Measurements from ENCODE around the gene TNFRSF14.

- PRO-cap, result no peak
Observed at GRCh38 chr1:2247009-2247333, 18.9 kb downstream of the SKI start.

GRCh38 chr1:2267259-2267823 is 39.2 kb downstream of the SKI start:
- PRO-cap, result no peak

DNA sequence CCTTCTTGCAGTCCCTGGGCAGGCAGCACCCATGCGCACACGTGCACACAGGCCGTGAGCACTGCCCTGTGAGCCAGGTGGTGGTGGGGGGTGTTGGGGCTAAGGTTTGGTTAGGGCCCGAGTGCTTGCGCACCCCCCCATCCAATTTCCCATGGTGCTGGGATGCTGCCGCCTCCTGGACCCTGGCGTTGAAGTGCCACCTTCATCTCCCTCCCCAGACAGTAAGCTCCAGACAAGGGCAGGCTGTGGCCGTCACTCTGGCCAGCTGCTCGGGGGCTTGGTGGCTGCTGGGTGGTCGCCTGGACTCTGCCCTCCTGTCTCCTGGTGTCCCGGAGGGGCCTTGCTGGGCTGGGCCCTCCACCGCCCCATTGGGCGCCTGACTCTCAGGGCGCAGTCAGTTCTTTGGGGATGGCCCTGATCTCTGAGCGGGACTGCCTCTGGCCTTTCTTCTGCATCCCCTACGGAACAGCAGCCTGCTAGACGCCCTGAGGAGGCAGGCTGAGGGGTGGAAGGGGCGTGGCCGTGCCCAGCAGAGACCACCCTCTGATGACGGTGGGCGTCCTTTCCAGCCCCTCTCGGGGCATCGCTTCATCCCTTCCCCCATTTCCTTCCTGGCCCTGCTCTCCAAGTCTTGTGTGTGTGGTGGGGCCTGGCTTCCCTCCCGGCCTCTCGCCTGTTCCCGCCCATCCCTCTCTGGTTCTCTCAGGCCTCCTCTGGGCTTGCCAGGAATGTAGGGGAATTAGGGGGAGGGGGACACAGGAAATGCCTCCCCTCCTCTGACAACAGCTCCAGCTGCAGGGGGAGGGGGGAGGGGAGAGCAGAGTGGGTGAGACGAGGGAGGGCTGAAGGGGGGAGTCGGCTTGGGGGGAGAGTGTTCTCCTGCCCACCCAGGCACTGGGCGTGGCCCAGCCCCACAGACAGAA is 50.9 kb downstream of the SKI start:
- PRO-cap, result unidirectional peak, minus-strand start at position 451 of the sequence

DNA sequence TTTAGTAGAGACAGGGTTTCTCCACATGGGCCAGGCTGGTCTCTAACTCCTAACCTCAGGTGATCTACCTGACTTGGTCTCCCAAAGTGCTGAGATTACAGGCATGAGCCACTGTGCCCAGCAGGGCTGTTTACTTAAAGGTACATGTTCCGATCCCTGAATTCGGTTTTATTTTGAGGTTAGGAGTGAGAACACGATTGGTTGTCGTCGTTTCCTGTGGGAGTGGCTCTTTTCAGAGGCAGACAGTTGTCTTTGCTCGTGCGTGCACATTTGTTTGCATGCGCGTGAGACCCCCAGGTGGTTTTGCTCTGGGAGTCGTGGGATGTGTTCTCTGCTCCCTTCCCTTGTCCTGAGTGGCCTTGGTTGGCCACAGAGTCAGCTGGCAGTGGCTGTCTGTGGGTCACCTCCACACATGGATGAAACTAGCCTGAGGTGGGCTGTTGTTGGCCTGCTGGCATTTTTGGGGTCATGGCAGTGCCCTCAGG is 60.2 kb downstream of the SKI start:
- PRO-cap, result no peak

DNA sequence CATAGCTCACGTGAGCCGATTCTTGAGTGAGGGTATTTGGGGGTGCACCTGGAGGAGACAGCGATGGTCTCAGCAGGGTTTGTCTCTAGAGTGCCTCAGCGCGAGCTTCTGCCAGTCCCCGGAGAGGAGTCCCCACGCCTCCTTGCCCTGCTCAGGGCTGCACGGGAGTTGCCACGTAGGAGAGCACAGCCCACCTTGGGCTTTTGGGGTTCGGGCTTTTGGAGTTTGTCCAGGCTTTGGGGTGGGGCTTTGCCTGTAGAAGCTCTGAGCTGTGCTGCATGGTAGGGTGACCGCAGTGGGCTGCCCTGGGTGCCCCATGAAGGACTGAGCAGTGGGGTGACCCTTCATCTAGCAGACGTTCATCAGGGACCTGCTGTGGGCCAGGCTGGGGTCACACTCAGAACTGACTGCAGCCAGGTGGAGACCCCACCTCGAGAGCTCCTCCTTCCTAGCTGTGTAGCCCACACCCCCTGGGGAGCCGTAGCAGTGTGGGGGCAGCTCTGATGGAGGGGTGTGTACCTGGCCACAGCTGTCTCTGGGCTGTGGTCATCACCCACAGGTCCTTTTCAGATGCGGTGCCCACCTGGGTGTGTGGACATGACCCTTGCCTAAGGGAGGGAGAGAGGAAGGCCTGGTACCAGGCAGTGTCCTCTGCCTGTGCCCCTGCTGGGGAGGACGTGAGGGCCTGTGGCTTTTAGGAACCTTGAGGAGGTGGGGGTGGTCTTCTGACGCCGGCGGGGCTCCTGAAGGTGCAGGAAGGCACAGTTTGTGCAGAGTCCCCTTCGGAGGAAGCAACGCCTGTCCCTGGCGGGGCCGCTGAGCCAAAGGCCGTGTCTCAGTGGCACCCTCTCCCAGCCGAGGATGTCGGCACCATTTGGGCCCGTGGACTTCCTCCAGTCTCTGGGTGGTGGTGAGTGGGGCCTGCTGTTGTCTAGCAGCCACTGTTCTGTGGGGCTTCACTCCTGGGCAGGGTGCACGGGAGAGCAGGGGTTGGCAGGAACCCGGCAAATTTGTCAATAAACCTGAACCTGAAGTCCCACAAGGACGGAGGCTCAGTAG is 64.3 kb downstream of the SKI start:
- PRO-cap, result no peak

GRCh38 chr1:2311350-2312010 is 79.9 kb downstream of the MORN1 start:
- PRO-cap, result unidirectional peak, minus-strand start at chr1:2311574

DNA sequence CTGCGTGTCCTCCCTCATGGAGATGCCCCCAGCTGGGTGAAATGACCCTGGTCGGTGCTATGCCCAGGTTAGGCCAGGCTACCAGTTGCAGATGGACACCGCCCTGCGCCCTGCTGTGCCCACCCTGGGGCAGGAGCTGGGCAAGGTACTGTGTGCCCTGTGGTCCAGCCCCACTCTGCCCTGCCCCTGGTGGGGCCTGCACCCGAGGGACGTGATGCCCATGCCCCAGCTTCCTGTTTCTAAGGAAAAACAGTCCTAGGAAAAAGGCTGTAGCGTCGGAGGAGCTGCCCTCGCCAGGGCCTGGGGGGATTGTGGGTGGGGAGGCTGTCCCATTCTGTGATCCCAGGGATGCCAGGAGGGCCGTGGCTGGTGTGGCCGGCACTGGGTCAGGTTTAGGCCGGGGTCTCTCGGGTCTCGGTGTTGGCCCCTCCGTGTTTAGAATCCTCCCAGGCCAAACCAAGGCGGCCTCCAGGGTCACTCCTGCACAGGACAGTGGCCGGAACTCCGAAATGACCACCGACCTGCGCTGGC is 77.5 kb downstream of the MORN1 start:
- PRO-cap, result no peak

- PRO-cap, result no peak
Observed at GRCh38 chr1:2360800-2361262, 30.5 kb downstream of the MORN1 start.

DNA sequence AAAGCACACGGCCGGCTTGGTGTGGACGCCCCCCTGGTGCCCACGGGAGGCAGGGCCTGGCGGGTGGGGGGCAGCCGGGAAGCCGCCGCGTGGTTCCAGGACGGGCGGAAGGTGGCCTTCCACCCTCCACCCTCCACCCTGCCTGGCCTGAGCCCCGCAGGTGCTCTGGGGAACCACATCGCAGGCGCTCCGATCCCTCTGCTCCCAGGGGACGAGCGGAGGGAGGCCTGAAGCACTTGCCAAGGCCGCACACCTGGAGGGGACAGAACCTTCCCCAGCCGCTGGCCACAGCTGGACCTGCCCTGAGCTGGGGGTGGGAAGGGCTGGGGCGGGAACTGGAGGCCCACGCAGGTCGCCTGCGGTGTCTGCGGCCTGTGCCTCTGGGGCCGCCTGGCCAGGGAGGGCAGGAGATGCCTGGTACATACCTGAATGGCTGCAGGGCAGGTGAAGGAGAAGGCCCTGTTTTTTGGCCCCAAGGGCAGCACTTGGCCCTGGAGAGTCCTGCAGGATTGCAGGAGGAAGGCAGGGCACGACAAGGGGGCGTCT is 881 bp upstream of the PEX10 start:
- PRO-cap, result no peak

GRCh38 chr1:2474800-2475801 is 988 bp upstream of the PLCH2 start:
- PRO-cap, result no peak

DNA sequence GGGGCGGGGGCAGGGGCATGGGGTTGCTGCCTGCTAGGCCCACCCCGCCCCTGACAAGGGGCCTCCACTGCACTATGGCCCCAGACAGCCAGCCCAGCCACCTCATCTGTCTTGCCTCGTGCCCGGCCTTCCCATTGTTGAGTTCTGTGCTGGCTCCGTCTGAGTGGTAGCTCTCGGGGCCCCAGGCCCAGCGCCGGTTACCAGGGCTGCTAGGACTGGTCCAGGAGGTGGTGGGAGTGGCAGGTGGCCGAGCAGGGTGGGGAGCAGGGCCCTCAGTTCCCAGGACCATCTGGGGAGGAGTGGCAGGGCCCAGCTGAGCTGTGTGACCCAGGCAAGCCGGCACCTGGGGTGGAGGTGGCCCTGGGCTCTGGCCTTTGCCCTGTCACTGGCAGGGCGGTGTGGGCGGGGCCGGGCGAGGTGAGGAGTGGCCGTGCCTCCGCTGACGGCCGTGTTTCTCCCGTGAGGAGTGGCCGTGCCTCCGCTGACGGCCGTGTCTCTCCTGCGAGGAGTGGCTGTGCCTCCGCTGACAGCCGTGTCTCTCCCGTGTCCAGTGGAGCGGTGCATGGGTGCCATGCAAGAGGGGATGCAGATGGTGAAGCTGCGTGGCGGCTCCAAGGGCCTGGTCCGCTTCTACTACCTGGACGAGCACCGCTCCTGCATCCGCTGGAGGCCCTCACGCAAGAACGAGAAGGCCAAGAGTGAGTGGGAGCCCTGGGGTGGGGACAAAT is 2.0 kb downstream of the PLCH2 start:
- PRO-cap, result no peak

DNA sequence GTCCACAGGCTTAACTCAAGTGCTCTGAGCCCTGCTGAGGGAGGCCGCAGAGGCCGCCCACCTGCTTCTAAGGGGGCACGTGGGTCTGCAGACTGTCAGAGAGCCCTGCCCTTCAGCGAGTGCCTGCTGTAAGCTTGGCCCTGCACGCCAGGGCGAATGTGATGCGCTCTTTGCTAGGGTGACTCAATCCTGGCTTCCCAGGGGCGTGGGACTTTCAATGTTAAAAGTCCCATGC is 384 bp upstream of the PANK4 start:
- PRO-cap, result no peak

- PRO-cap, result bidirectional peak, plus-strand start at chr1:2535023, minus-strand start at chr1:2534884
Observed at GRCh38 chr1:2534564-2535187, 4.6 kb upstream of the HES5 start.

GRCh38 chr1:2555574-2556731 is at the start of gene TNFRSF14:
Gene TNFRSF14, plus strand, starts transcription at chr1:2556371.
- PRO-cap, result bidirectional peak, plus-strand start at chr1:2555971, minus-strand start at chr1:2555871; bidirectional peak, plus-strand start at chr1:2556601, minus-strand start at chr1:2556520

DNA sequence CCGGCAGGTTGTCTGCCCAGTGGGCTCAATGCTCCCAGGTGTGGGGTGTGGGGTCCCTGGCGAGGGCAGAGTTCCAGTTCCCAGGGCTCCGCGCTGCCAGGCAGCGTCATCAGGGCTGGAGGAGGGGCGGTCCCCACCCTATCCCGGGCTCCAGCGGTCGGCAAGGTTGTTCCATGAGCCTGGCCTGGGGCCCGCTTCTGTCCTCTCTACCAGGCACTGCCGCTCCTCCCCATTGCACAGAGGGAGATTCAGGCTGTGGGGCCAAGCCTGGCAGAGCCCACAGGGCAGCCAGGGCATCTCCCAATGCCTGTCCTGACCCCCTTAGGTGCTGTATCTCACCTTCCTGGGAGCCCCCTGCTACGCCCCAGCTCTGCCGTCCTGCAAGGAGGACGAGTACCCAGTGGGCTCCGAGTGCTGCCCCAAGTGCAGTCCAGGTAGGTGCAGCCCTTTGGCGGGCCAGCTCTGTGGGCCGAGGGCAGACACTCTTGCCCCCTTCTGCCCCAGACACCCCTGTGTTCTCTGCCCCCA is 1.3 kb downstream of the TNFRSF14 start:
- PRO-cap, result bidirectional peak, plus-strand start at position 239 of the sequence, minus-strand start at position 111 of the sequence

DNA sequence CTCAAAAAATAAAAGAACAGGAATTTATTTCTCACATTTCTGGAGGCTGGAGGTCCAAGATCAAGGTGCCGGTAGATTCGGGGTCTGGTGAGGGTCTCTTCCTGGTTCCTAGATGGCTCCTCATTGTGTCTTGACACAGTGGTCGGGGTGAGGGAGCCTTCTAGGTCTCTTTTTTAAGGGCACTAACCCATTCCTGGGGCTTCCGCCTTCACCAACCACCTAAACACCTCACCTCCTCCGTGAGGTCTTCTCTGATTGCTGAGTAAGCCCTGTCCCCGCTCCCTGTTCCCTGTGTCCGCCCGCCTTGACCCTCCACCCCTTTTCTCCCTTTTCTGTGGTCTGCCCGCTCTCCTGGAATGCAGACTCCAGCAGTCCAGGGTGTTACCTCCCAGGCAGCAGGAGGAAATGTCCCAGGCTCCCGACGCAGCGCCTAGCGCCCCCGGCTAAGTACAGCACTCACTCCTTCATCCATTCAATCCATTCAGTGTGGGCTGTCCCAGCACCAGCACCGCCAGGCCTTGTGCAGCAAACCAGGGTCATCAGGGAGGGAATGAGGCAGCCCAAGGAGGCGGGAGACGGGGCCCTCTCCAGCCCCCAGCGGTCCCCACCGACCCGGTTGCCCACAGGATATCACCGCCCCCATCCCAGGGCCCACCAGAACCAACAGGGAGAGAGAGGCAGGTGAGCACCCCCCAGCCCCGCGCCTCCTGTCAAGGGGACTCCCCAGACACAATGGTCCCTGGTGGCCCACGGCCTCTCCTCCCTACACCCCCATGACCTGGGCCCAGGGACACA is 10.0 kb downstream of the TNFRSF14 start:
- PRO-cap, result no peak

DNA sequence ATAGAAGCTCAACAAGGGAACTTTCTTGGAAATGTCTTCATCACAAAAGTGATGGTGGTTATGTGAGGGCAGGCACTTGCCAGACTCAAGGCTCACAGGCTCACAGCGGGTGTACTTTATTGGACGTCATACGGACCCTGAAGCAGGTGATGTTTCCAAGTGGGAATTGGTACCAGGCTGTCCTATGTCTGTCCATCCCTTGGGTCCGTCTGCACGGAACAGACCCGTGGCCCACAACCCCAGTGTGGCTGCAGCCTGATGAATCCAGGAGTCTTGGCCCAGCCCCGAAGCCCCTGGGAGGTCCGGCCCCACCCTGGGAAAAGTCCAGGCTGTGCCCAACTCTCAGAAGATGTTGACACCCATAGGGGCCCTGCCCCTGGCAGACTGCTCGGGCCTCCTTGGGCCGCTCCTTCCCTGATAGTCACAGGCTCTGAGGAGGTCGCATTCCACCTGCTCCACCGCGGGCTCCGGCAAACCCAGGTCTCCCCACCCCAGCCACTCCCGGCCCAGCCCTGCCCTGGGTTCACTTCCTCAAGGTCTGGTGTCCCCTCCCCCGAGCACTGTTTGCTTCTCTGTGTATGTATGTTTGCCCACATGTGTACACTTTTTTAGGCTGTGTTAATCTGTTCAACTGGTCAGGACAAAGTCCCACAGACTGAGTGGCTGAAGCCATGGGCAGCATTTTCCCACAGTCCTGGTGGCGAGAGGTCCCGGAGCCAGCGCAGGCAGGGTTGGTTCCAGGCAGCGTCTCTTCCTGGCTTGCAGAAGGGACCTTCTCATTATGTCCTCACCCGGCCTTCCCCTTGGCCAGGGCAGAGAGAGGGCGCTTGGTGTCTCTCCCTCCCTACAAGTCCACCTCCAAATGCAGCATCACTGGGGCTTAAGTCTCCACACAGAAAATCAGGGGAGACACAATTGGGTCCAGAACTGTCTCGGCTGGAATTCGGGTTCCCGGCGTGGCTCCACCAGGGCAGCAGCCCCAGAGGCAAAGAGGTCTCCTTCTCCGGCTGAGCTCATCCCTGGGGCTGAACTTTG is 10.7 kb upstream of the PRXL2B start:
- PRO-cap, result bidirectional peak, plus-strand start at position 691 of the sequence, minus-strand start at position 211 of the sequence; bidirectional peak, plus-strand start at position 744 of the sequence, minus-strand start at position 753 of the sequence

GRCh38 chr1:2638406-2639386 is 5.9 kb upstream of the MMEL1 start:
- PRO-cap, result no peak

GRCh38 chr1:2927397-2927813 is 93.9 kb upstream of the ACTRT2 start:
- PRO-cap, result no peak

GRCh38 chr1:3069321-3069950 is 433 bp downstream of the PRDM16 start:
- PRO-cap, result bidirectional peak, plus-strand start at chr1:3069663, minus-strand start at chr1:3069729